Testis (tissue), 5 donors: ENCODE measurements around a stretch of chr3.

DNA sequence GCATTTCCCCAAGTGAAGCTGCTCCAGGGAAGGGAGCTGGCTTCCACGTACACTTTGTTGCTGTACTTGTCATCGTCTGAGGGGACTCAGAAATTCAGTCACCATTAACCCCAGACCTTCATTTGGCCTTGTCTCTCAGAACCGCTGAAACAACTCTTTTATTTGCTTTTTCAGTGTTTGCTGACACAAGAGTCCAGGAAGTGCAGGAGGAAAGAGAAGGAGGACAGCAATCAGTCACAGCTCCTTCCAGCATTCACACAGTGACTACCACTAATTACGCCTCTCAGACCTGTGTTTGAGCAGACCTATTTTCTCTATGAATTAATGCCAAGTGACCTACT lies 276.5 kb downstream of the TBL1XR1 start:
- PRO-cap, 3 experiments, result no peak in any of the 3 experiments
- RAMPAGE, long total RNA, 2 experiments, result no peak in any of the 2 experiments
- RRBS, result no CpG with 5 or more reads among the region's 4 CpGs

- PRO-cap, 3 experiments, result no peak in any of the 3 experiments
- RAMPAGE, long total RNA, 2 experiments, result no peak in any of the 2 experiments
- RRBS, result no CpG with 5 or more reads among the region's 7 CpGs
Observed at GRCh38 chr3:176927168-176927736, 270.0 kb downstream of the TBL1XR1 start.

DNA sequence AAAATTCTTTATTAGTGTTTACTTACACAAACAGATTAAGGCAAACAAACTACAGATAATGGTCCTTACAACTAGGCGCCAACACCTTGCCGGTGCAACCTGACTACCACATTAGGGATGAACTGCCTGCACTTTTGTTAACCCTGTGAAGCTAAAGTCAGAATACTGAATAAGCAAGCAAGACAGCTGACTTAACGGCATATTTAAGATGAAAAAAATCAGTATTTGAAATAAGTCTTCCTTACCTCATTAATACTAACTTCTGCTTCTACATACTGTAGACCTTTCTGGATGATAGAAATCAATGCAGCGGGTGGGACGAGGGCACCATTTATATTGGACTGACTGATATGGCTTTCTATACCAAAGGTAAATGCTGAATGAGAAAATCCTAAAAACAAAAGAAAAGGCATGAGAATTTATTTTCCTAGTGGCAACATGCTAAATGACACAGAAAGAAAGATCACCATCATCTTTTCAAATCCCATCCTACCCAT lies 143.7 kb downstream of the TBL1XR1 start:
- PRO-cap, 3 experiments, result no peak in any of the 3 experiments
- RAMPAGE, long total RNA, 2 experiments, result no peak in any of the 2 experiments
- RRBS, result no CpG with 5 or more reads among the region's 5 CpGs

GRCh38 chr3:177063786-177064904 lies 133.1 kb downstream of the TBL1XR1 start:
- PRO-cap, 3 experiments, result no peak in any of the 3 experiments
- RAMPAGE, long total RNA, 2 experiments, result no peak in any of the 2 experiments
- RRBS, result no CpG with 5 or more reads among the region's 4 CpGs

DNA sequence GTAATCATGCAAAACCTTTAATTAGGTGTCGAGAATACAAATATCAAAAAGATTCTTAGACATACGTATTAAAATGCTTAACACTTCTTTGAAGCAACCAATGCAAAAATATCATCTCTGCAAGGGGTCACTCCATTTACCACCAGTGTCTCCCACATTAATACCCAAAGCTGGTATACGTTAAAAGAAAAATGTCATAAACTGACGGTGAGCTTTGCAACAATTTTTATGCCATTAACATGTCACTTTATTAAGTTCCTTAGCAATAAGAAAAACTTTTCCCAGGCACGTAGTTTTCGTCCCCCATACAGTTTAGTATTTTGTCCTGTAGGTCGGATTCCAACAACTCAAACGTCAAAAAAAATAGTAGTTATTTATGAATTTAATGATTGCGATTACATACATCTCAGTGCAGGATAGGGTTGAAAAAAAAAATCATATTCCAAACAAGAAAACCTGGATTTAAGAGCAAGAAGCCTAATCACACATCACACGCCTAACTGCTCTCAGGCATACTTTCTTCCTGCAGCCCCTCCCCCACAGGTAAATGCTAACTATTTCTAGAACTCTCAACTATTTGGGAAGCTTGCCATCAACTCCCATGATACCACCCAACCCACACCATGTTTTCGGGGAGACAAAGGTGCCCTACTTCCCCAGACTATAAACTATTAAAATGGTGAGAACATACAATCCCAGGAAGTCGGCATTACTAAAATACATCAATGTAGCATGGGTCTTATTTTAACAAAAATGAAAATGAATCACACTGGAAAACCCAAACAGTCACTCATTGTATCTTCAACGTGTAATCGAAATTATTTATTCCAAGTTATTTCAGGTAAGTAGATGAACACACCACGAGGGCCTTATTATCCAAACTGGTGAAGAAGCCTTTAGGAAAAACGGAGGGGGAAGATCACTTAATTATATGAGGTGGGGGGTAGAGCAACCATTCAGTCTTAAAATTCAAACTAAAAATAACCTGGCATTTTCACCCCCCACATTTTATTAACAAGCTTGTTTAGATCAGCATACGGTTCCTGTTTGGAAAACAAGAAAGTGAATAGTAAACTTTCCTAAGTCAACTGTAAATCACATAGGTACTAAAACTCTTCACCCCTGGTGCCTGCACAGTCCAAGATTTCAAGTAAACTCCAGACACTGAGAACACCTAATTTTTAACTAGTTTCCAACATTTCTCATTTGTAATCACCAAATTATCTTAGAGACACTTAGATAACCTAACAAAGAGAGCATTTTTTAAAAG lies 2.1 kb downstream of the TBL1XR1 start:
- PRO-cap, 3 experiments, result no peak in any of the 3 experiments
- RAMPAGE, long total RNA, 2 experiments, result no peak in any of the 2 experiments
- RRBS, result no CpG with 5 or more reads among the region's 17 CpGs

- PRO-cap, 3 experiments, result no peak in any of the 3 experiments
- RAMPAGE, long total RNA, 2 experiments, result no peak in any of the 2 experiments
- RRBS, result no CpG with 5 or more reads among the region's 18 CpGs
Observed at GRCh38 chr3:177394215-177394632, 196.9 kb upstream of the TBL1XR1 start.

GRCh38 chr3:177423366-177423898 lies 226.2 kb upstream of the TBL1XR1 start:
- PRO-cap, 3 experiments, result peak in 2 of 3 experiments; most common plus-strand start chr3:177423609 (in 2)
- RAMPAGE, long total RNA, 2 experiments, result no peak in any of the 2 experiments
- RRBS, result no CpG with 5 or more reads among the region's 4 CpGs

DNA sequence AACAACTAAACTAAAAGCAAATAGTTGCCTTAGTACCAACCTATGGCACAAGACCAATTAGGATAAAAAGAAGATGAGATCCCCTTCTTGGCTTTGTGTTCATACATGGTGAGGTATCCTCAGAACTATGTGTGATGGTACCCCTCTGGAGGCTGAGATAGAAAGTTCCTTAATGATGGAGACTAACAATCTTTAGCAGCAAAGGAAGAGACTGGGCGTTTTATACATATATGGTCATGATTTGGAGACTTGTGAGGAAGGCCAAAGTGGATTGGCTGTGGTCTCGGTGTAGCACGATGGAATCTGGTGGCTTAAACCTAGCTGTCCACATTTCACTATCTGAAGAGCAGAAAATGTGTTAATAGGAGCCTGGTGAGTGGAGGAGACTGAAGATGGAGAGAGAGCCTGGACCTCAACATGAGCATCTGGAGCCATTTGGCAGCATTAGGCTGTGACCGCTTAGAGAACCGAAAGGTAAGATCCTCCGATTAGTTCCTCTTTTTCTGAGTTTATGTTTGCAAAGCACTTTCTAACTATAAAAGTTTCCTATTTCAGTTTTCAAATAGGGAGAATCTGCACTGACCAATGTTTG lies 244.5 kb upstream of the TBL1XR1 start:
- PRO-cap, 3 experiments, result no peak in any of the 3 experiments
- RAMPAGE, long total RNA, 2 experiments, result no peak in any of the 2 experiments
- RRBS, result no CpG with 5 or more reads among the region's 6 CpGs

GRCh38 chr3:177665467-177666309 lies 468.4 kb upstream of the TBL1XR1 start:
- PRO-cap, 3 experiments, result no peak in any of the 3 experiments
- RAMPAGE, long total RNA, 2 experiments, result no peak in any of the 2 experiments
- RRBS, result no CpG with 5 or more reads among the region's 11 CpGs

DNA sequence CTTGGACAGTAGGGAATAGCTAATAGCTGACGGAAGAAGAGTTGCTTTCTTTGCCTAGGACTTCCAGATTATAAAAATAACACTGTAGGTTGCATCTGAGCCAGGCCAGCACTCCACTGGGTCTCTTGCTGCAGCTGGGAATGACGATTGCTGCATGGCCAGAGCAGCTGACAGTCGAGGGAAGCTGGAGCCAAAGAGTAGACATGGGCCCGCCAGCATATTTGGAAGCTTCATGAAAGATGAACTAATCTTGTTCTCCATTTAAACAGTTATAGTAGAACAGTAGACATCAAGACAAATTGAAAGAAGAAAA lies 81.4 kb upstream of the KCNMB2 start:
- PRO-cap, 3 experiments, result no peak in any of the 3 experiments
- RAMPAGE, long total RNA, 2 experiments, result no peak in any of the 2 experiments
- RRBS, result no CpG with 5 or more reads among the region's 4 CpGs

- PRO-cap, 3 experiments, result no peak in any of the 3 experiments
- RAMPAGE, long total RNA, 2 experiments, result no peak in any of the 2 experiments
- RRBS, result no CpG with 5 or more reads among the region's 1 CpG
Observed at GRCh38 chr3:178707808-178708119, 171.5 kb downstream of the KCNMB2 start.

DNA sequence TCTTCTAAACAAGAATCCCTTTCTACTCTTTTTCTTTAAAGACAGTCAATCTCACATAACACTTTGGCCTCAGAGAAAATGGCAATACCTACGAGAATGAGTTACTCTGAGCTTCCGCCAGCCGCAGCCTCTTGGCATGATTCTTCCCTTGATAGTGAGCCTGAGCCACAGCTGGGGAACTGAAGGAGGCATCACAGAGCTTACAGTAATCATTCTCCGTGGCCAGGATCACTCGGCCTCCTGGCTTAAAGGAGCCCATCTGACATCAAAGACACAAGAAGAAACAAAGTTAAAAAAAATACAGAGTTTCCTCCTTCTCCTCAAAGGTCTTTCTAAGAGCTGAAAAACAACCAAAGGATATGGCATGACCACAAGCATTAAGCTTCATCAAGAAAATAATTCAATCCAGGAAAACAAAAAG lies 44.0 kb downstream of the ZMAT3 start:
- PRO-cap, 3 experiments, result no peak in any of the 3 experiments
- RAMPAGE, long total RNA, 2 experiments, result no peak in any of the 2 experiments
- RRBS, result no CpG with 5 or more reads among the region's 5 CpGs

- PRO-cap, 3 experiments, result peak in 3 of 3 experiments; most common plus-strand start chr3:179149120 (in 2); most common minus-strand start chr3:179149633 (in 3)
- RAMPAGE, long total RNA, 2 experiments, result no peak in any of the 2 experiments
- RRBS, result 2% methylated on average over 6 of the region's 49 CpGs
Observed at GRCh38 chr3:179148909-179149938, 1.1 kb downstream of the PIK3CA start.

GRCh38 chr3:179316207-179316576 lies 6.6 kb upstream of the ZNF639 start:
- PRO-cap, 3 experiments, result peak in 1 of 3 experiments; most common plus-strand start chr3:179316306 (in 1)
- RAMPAGE, long total RNA, 2 experiments, result no peak in any of the 2 experiments
- RRBS, result no CpG with 5 or more reads among the region's 1 CpG

DNA sequence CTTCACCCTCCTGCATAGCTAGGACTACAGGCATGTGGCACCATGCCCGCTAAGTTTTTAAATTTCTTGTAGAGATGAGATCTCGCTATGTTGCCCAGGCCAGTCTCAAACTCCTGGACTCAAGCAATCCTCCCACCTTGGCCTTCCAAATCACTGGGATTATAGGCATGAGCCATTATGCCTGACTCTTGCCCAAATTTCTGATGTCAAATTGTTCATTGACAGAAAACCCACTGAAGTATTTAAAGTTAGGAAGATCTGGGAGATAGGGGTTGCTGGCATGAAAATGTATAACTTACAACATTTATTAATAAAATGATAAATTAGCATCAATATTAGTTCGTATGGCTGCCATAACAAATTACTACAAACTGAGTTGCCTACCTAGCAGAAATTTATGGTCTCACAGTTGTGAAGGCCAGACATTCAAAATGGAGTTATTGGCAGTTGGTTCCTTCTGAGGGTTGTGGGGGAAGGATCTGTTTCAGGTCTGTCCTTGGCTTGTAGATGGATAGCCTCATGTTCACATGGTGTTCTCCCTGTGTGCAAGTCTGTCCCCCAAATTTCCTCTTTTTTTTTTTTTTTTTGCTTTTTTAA lies 12.2 kb upstream of the MFN1 start:
- PRO-cap, 3 experiments, result no peak in any of the 3 experiments
- RAMPAGE, long total RNA, 2 experiments, result no peak in any of the 2 experiments
- RRBS, result no CpG with 5 or more reads among the region's 3 CpGs

GRCh38 chr3:179653784-179654102 lies 903 bp downstream of the USP13 start:
- PRO-cap, 3 experiments, result peak in 1 of 3 experiments; most common minus-strand start chr3:179653846 (in 1)
- RAMPAGE, long total RNA, 2 experiments, result no peak in any of the 2 experiments
- RRBS, result no CpG with 5 or more reads among the region's 13 CpGs

DNA sequence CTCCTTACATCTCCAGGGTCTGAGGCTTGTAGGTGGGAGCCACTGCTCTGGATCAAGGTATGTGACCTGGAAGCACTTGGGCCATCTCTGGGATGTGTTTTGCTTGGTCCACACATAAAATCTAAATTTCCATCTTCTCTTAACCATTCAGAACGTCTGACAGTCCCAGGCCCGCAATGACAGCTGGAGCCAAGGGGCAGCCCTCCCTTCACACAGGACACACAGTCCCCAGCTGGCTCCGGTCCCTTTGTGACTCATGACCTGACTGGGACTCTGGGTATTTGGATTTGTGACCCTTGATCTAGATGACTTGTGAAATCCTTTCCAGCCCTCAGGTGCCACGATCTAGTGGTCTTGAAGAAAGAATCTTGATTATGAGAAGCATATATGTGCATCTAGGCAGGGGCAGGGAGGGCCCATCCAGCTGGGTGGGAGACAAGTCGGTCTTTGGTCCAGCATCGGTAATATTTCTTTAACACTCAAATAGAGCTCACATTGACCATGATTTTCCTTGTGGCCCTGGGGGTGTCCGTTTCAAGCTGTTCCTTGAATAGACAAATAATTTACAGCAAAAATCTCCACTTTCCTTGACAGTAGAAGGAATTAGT lies 80.1 kb downstream of the USP13 start:
- PRO-cap, 3 experiments, result no peak in any of the 3 experiments
- RAMPAGE, long total RNA, 2 experiments, result no peak in any of the 2 experiments
- RRBS, result no CpG with 5 or more reads among the region's 7 CpGs

GRCh38 chr3:179734502-179735412 lies 81.9 kb downstream of the USP13 start:
- PRO-cap, 3 experiments, result no peak in any of the 3 experiments
- RAMPAGE, long total RNA, 2 experiments, result no peak in any of the 2 experiments
- RRBS, result no CpG with 5 or more reads among the region's 4 CpGs

DNA sequence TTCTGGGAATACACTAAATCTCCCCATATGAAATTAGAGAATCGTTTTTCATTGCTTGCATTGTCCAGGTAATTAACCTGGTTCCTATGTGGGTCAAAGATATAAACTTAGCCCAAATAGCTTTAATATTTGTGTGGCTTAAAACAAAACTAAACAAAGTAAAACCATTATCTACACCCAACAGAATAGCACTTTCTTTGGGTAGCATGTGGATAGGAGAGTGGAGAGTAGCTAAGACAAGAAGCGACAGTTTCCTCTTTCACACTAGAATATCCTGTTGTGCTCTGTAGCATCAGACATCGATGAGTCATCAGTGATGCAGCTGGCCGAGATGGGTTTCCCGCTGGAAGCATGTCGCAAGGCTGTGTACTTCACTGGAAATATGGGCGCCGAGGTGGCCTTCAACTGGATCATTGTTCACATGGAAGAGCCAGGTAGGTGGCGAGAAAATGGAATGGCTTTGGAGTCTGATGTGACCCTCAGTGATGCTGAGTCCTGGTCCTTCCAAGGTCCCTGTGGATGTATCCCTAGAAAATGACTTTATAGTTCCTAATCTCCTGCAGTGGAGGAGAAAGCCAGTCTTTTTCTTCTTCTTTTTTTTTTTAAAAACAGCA lies 108.1 kb downstream of the USP13 start:
- PRO-cap, 3 experiments, result no peak in any of the 3 experiments
- RAMPAGE, long total RNA, 2 experiments, result no peak in any of the 2 experiments
- RRBS, result no CpG with 5 or more reads among the region's 9 CpGs

GRCh38 chr3:180609803-180610966 lies 8.2 kb downstream of the TTC14 start:
- PRO-cap, 3 experiments, result no peak in any of the 3 experiments
- RAMPAGE, long total RNA, 2 experiments, result no peak in any of the 2 experiments
- RRBS, result no CpG with 5 or more reads among the region's 7 CpGs